Foreskin keratinocyte (primary cell): ENCODE measurements around a stretch of chr21.

- RAMPAGE, total RNA: no peak
Observed at GRCh38 chr21:45640651-45641648, 2.6 kb upstream of the PCBP3 start.

DNA sequence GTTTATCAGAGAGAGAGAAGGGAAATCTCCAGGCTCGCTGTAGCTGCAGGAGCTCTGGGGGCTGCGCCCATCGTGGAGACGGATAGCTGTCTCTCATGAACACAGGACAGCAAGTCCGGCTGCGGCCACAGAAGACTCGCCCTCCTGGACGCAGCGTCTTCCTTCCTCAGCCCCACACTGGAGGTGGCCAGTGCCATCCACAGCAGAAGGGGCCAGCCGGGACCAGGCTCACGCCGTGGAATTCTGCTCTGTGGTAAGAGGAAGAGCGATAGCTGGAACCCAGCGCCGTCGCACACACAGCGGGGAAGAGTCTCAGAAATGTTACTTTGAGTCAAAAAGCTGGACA is 114.0 kb upstream of the COL6A1 start:
- RAMPAGE, total RNA: no peak

DNA sequence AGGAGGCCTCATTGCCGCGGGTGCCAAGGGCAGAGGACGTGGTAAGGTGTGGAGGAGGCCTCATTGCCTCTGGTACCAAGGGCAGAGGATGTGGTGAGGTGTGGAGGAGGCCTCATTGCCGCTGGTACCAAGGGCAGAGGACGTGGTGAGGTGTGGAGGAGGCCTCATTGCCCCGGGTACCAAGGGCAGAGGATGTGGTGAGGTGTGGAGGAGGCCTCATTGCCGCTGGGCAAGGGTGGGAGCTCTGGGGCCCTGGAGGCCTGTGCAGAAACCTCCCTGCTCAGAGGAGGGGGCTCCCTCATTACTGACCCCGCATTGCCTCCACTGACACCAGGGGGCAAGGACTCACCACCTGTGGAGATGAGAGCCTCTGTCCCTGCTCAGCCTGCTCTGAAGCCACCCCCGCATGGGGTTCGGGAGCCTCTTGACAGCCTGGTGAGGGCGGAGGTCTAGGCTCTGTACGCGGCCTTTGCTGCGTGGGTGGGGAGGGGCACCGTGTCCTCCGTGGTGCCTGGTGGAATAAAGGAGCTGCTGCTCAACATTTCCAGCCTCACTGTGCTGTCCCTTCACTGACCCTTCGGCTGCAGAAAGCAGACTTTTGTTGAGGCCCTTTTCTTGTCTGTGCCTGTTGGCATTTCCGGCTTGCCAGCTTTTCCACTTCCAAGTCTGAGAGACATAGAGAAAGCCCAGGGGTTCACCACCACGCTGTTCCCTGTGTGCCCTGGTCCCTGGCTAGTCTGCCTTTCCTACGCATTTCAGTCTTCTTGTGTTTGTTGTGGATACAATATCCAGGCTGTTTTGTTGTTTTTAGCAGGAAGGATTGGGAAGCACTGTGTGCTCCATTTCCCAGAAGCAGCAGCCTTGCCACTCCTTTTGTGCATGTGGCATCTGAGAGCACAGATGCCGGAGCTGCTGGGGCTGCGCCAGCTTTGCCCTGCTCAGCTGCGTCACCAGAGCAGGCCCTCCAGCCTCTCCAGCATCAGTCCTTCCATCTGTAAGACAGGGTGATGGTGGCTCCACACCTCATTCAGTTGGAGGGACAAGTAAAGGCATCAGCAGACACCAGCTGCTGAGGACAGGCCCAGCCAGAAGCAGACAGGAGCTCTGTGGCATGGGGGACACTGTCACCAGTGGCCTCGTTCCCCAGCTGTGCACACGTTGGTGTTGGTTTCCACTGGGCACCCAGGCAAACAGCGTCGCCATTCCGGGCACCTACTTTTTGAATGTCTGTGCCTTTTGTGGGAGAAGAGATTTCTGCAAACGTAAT is 94.7 kb upstream of the COL6A1 start:
- RAMPAGE, total RNA: no peak

GRCh38 chr21:45977815-45978086 is 3.8 kb upstream of the COL6A1 start:
- RAMPAGE, total RNA: no peak

DNA sequence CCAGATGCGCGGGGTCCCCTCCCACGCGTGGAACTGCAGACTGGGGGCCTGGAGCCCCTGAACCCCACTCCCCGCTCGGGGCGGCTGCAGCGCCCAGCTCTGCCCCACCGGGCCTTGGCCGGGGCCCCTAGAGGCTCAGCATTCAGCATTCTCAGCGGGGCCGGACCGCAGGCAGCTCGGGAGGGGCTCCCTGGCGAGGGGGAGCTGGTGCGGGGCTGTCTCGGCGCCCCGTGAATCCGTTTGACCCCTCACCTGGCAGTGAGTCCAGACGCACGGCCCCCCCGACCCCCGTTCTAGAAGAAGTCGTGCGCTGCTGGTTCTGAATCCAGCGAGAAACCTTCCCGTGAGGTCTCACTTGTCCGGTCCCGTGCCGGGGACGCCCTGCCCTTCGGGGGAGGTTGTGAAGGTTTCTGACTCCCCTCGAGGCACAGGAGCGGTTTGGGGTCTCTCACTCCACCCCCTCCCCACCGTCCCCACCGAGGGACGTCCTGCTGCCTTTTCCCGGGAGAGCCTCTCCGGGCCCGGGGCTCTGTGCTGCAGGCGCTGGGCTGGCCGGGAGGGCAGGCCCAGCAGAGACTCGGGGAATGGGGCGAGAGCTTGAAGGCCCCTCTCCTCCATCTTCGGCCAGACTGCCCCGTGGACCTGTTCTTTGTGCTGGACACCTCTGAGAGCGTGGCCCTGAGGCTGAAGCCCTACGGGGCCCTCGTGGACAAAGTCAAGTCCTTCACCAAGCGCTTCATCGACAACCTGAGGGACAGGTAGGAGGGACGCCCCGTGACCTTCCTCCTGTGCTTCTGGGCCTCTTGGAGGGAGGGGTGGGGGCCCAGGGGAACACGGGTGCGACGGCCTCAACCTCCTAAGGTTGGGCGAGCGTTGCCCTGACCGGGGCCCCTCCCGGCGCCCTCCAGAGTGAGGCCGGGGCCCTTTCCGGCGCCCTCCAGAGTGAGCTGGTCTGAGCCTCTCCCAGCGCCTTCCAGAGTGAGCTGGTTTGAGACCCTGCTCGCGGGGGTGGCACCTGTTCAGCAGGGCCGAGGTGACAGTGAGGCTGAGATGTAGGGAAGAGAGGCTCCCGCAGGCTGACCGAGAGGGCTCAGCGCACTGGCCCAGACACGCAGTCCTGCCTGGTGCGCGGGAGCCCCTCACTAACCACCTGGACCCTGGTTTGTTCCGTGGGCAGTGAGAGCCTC is 829 bp downstream of the COL6A1 start:
- RAMPAGE, total RNA: no peak

DNA sequence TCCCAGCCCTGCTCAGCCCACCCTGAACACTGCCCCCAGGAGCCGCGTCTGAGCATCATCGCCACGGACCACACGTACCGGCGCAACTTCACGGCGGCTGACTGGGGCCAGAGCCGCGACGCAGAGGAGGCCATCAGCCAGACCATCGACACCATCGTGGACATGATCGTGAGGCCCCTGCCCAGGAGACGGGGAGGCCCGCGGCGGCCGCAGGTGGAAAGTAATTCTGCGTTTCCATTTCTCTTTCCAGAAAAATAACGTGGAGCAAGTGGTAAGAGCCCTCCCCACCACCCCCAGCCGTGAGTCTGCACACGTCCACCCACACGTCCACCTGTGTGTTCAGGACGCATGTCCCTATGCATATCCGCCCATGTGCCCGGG is 5.3 kb downstream of the COL6A1 start:
- RAMPAGE, total RNA: no peak

- RAMPAGE, total RNA: no peak
Observed at GRCh38 chr21:45990522-45991066, 9.0 kb downstream of the COL6A1 start.

DNA sequence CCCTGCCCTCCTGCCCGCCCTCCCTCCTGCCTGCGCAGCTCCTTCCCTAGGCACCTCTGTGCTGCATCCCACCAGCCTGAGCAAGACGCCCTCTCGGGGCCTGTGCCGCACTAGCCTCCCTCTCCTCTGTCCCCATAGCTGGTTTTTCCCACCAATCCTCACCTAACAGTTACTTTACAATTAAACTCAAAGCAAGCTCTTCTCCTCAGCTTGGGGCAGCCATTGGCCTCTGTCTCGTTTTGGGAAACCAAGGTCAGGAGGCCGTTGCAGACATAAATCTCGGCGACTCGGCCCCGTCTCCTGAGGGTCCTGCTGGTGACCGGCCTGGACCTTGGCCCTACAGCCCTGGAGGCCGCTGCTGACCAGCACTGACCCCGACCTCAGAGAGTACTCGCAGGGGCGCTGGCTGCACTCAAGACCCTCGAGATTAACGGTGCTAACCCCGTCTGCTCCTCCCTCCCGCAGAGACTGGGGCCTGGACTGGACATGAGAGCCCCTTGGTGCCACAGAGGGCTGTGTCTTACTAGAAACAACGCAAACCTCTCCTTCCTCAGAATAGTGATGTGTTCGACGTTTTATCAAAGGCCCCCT is 22.9 kb downstream of the COL6A1 start:
- RAMPAGE, total RNA: no peak

DNA sequence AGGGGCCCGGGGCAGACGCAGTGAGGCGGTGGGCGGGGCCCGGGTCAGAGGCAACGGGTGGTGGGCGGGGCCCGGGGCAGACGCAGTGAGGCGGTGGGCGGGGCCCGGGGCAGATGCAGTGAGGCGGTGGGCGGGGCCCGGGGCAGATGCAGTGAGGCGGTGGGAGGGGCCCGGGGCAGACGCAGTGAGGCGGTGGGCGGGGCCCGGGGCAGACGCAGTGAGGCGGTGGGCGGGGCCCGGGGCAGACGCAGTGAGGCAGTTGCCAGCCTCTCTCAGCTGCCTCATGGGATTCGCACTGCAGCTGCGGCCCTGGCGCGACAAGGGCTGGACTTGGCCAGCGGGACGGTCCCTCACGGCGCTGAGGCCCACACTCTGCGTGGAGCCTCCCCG is 24.6 kb downstream of the COL6A1 start:
- RAMPAGE, total RNA: no peak

- RAMPAGE, total RNA: no peak
Observed at GRCh38 chr21:46021723-46022859, 40.5 kb downstream of the COL6A1 start.

GRCh38 chr21:46128007-46128908 is 27.1 kb downstream of the FTCD start:
- RAMPAGE, total RNA: no peak

DNA sequence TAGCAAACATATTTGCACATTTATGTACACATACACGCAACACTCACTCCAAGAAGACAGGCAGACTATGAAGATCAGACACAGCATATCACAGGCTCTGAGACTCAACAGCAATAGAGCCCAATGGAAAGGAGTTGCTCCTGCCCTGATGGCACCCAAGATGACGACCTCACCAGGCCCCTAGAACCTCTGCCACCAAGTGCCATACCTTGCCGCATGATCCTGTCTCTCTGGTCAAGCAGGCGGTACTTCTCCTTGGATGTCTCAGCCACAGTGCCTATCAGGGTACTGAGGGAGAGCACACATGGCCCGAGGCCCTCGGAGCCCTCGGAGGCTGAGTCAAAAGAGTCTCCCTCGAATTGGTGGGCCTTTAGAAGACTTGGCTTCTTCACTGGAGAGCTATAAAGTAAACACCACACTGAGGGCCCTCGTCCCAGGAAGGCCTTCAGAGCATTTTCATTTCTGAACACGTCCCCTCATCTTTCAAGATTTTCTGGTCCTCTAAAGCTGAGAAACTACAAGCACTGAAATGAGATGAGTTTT is 8.0 kb downstream of the MCM3AP start:
- RAMPAGE, total RNA: no peak

- RAMPAGE, total RNA: no peak
Observed at GRCh38 chr21:46286803-46287105, 612 bp downstream of the YBEY start.

GRCh38 chr21:46324584-46325603 is 938 bp downstream of the PCNT start:
- RAMPAGE, total RNA: no peak

DNA sequence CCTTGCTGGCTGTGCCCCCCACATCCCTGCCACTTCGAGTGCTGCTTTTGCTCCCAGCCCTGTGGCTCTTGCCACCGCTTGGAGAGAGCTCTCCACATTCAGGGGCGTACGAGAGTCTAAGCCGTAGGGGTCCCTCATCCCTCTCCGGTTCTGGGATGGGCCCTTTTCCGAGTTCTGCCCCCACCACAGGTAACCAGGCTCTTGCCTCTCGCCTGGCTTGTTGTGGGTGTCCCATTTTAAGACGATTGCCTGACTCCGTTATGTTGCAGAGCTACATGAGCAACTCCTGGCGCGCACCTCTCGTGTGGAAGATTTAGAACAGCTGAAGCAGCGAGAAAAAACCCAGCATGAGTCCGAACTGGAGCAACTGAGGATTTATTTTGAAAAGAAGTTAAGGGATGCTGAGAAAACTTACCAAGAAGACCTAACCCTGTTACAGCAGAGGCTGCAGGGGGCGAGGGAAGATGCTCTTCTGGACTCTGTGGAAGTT is 28.9 kb downstream of the PCNT start:
- RAMPAGE, total RNA: no peak

GRCh38 chr21:46378869-46379482 is 55.0 kb downstream of the PCNT start:
- RAMPAGE, total RNA: no peak

- RAMPAGE, total RNA: no peak
Observed at GRCh38 chr21:46552160-46553031, 52.5 kb downstream of the S100B start.

- RAMPAGE, total RNA: no peak
Observed at GRCh38 chr21:46554046-46554412, 50.9 kb downstream of the S100B start.

DNA sequence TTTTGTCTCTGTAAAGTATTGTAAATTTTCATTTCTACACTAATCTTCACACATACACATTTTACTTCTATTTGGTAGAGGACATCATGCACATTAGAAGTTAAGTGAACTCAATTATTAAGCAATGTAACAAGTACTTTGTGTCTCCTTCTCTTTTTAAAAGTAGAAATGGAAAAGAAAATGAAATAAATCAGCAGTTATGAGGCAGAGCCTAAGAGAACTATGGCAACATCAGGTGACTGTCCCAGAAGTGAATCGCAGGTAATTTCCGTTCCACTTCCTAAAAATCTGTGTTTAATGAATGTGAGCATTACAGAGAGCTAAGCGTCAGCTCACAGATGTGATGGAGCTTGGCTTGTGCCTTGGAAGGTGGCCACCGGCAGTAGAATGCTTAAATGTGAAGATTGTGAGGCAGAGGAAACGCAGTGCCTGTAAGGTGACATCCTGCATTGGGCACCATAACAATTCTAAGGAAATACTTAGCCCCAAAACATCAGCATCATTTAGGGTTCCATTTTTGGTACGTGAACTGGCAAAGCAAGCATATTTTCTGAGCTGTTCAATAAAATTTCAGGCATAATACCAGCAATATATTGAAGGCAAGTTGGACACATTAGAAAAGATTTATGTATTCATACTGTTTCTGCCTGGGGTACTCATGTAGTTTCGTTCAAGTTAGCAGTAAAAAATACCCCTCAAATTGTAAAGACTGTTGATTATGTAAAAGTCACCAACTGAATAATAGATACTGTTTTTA is 1.4 kb downstream of the PRMT2 start:
- RAMPAGE, total RNA: no peak

DNA sequence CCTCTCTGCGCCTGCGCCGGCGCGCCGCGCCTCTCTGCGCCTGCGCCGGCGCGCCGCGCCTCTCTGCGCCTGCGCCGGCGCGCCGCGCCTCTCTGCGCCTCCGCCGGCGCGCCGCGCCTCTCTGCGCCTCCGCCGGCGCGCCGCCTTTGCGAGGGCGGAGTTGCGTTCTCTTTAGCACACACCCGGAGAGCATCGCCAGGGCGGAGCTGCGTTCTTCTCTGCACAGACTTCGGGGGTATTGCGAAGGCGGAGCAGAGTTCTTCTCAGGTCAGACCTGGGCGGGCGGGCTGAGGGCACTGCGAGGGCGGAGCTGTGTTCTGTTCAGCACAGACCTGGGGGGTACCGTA is 63.7 kb downstream of the PRMT2 start:
- RAMPAGE, total RNA: no peak